Psoas muscle (tissue), 2 donors: ENCODE measurements around the genes RTN3, SPINDOC, NAA40 and PRDX5.

- PRO-cap, 2 experiments, result no peak in any of the 2 experiments
These were observed 8.1 kb upstream of the PLAAT3 start for GRCh38 chr11:63622250-63622903.

DNA sequence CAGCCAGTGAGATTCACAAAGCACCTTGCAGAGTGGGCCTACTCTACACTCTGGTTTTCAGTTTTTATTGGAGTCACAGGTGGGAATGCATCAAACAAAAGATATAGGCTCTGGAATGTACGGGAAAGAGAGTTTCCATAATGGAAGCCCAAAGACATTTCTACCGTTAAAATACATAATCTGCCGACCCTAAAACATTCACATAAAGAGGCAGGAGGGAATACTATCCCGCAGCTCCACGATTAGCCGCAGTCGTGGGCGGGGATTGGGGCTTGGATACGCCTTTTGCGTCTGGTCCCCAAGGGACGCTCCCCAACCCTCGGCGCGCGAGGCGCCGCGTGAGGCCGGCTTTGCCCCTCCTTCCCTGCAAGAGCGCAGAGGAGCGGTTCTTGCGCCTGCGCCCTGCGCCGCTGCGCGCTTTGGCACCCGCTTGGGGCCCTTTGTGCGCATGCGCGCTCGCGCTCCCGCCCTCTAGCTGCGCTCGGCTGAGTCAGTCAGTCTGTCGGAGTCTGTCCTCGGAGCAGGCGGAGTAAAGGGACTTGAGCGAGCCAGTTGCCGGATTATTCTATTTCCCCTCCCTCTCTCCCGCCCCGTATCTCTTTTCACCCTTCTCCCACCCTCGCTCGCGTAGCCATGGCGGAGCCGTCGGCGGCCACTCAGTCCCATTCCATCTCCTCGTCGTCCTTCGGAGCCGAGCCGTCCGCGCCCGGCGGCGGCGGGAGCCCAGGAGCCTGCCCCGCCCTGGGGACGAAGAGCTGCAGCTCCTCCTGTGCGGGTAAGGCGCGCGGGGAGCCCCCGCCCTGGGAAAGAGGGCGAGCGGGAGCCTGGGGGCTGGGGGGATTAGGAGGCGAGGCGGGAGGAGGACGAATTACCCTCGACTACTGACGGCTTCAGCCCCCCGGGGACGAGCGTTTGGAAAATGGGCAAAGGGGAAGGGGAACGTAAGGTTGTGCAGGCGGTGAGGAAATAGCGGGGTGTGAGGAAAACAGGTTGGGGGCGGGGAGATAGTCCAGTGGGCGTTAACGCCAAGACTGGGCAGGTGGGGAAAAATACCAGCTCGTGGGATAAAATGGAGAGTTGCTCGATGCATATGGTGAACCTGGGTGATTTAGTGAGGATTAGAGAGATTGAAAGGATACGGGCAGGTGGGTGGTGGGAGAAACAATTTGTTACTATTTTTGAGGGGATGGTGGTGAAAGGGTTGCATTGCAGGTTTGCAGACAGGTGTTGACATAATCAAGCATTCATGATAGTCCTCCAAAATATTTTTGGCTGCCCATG lies at the start of gene RTN3:
Gene RTN3, plus strand, starts transcription at position 497 of the 1,281 bp plus-strand sequence.
- PRO-cap, 2 experiments, result peak in 2 of 2 experiments; most common plus-strand start position 497 of the sequence (in 2); most common minus-strand start position 340 of the sequence (in 2)

- PRO-cap, 2 experiments, result peak in 1 of 2 experiments; most common plus-strand start chr11:63767645 (in 1)
These were observed 1.1 kb downstream of the ZFTA start for GRCh38 chr11:63767320-63767968.

GRCh38 chr11:63813084-63813924 lies at the start of gene SPINDOC:
Gene SPINDOC (plus strand): TSS chr11:63813456.
- PRO-cap, 2 experiments, result peak in 2 of 2 experiments; most common plus-strand start chr11:63813456 (in 2); most common minus-strand start chr11:63813285 (in 1)

- PRO-cap, 2 experiments, result no peak in any of the 2 experiments
These were observed 30.3 kb downstream of the MARK2 start for GRCh38 chr11:63869024-63869721.

- PRO-cap, 2 experiments, result no peak in any of the 2 experiments
These were observed 35.7 kb downstream of the MARK2 start for GRCh38 chr11:63874530-63875034.

GRCh38 chr11:63918654-63919220 lies 1.8 kb upstream of the RCOR2 start:
- PRO-cap, 2 experiments, result no peak in any of the 2 experiments

- PRO-cap, 2 experiments, result no peak in any of the 2 experiments
These were observed 4.1 kb upstream of the RCOR2 start for GRCh38 chr11:63921142-63921445.

- PRO-cap, 2 experiments, result peak in 2 of 2 experiments; most common plus-strand start chr11:63938989 (in 1); most common minus-strand start chr11:63938912 (in 2)
These were observed at the start of gene NAA40 for GRCh38 chr11:63938302-63939347. Gene NAA40 (plus strand): TSS chr11:63939002.

DNA sequence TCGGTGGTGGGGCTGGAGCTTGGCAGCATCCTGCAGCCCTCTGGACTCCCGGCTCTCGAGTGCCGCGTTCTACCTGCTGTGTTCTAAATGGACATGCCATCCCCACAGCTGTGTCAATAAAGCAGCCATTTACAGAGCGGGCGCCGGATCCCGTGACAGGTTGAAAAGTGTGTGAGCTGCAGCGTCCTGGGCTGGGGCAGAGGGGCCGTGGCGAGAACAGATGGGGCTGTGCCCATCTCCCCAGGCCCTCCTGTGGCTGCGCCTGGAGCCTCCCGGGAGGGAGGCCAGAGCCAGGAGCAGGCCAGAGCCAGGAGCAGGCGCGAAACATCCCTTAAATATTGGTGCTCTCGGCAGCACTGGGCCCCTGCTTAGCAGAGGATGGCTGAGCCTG lies 46.1 kb downstream of the FLRT1 start:
- PRO-cap, 2 experiments, result no peak in any of the 2 experiments

DNA sequence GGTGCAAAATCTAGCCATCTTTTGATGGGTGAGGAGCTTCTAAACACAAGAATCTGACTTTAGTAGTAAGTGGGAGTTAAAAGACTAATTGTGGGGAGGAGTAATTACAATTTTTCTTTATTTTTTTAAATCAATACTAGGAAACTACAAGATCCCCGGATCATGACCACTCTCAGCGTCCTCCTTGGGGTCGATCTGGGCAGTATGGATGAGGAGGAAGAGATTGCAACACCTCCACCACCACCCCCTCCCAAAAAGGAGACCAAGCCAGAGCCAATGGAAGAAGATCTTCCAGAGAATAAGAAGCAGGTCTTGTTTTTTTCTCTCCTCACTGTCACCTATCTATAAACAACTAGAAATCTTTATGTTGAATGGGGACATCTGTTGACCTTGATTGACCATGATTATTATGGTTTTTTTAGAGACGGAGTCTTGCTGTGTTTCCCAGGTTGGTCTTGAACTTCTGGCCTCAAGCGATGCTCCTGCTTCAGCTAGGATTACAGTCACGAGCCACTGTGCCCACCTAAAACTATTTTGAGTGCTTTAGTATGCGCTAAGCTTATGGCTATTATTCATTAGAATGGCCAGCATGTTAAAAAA lies 9.6 kb downstream of the STIP1 start:
- PRO-cap, 2 experiments, result no peak in any of the 2 experiments

- PRO-cap, 2 experiments, result no peak in any of the 2 experiments
These were observed 2.5 kb downstream of the FERMT3 start for GRCh38 chr11:64208710-64209700.

DNA sequence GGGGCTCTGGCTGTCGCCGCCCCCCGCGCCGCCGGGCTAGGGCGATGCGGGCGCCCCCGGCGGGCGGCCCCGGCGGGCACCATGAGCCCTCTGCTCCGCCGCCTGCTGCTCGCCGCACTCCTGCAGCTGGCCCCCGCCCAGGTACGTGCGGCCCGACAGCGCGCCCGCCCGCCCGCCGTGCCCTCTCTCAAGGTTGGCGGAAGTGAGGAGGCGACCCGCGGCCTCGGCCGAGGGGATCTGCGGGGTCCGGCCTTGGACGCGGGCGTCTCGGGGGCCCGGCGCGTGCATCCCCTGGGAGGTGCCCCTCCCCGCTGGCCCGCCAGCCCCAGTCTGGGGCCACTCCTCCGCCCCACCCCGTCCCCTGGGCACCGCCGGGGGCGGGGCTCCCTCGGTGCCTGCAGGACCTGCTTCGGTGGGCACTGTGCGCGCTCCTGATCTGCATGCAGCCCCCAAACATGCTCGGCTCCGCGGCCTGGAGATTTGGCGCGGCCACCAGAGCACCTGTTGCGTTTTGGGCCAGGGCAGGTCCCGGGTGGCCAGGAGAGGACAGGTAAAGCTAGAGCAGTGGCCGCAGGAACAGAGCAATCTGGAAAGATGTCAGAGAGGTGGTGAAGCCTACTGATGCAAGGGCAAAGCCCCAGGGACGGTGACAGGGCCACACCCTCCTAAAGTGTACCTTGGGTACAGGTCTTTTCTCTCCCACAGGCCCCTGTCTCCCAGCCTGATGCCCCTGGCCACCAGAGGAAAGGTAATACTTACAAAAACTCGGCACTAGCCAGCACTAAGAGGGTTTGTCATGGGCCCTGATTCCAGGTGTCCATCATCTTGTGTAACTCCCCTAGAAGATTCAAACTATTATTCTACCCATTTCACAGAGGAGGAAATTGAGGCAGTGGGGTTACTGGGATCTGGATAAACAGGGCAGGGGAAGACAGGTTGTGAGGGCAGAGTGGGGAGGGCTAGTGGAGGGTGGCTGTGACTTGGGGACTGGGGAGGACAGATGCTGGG lies 673 bp downstream of the VEGFB start:
- PRO-cap, 2 experiments, result peak in 2 of 2 experiments; most common plus-strand start position 235 of the sequence (in 1); most common minus-strand start position 332 of the sequence (in 2)

- PRO-cap, 2 experiments, result peak in 2 of 2 experiments; most common plus-strand start chr11:64271463 (in 1)
These were observed 13.0 kb downstream of the BAD start for GRCh38 chr11:64271310-64271966.

- PRO-cap, 2 experiments, result no peak in any of the 2 experiments
These were observed 318 bp downstream of the BAD start for GRCh38 chr11:64284206-64284487.

- PRO-cap, 2 experiments, result no peak in any of the 2 experiments
These were observed 1.6 kb downstream of the TRMT112 start for GRCh38 chr11:64315560-64316408.

- PRO-cap, 2 experiments, result peak in 2 of 2 experiments; most common plus-strand start chr11:64318150 (in 2); most common minus-strand start chr11:64318074 (in 2)
These were observed at the start of gene PRDX5 for GRCh38 chr11:64317374-64318356. Gene PRDX5 (plus strand): TSS chr11:64318121.

GRCh38 chr11:64318564-64319204 lies 763 bp downstream of the PRDX5 start:
- PRO-cap, 2 experiments, result no peak in any of the 2 experiments

GRCh38 chr11:64385213-64386258 lies 26.6 kb downstream of the RPS6KA4 start:
- PRO-cap, 2 experiments, result no peak in any of the 2 experiments

GRCh38 chr11:64448718-64449384 lies 89.9 kb downstream of the RPS6KA4 start:
- PRO-cap, 2 experiments, result peak in 2 of 2 experiments; most common minus-strand start chr11:64448793 (in 2)